ENCODE measurements around a stretch of chr4.

DNA sequence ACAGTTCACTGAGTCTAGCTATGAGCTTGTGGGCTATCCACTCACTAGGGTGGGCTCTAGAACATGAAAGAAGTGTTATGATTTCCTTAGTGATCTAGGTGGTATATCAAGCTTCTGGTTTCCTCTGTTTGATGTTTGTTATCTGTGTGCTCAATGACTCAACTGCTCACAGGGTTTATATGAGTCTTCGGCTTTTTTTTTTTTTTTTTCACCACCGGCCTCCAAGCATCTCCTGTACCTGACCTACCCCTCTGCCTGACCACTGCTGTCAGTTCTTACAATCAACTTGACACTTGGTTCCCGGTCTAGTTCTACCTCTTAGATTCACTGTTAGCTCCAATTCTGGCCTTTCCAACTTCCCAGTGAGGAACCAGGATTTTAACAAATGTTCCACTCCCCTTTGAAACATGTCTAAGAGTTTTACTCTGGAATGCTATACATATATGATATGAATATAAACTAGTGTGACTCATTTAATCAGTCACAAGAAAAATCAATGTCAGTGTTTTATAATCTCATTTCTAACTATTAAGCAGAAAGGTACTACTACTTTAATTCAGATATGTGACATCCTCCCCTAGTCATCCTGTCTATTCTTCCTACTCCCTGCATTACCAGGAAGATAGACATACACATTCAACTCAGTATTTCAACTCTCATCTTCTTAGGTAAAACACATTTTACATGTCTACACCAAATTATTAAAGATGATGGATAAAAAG, 102.9 kb downstream of the PAPSS1 start:
- RRBS = 97% methylated on average over 2 of the region's 3 CpGs

DNA sequence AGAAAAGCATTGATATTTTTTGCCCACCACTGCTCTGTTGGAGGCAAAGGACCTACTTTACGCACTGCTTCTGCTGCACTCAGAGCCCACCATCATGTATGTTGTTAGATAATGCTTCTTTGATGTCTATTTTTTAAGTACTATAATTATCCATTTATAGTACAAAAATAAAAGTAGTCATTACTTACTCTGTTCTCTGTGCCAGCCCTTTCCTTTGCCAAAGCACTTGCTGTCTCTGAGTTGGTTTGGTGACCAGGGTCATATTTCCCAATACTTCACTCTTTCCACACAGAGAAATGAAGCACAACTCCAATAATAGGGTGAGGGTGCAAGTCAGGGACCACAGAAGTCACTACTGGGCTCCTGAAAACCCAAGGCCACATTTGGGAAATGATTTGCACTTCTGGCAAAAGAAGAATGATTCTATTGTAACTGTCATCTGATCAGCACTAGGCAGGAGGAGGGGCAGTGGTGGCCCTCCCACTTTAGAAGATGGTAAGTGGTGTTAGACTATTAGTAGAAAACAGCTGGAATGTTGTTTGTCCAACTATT, 11.1 kb upstream of the HADH start:
- RRBS = no CpG with 5 or more reads among the region's 1 CpG

DNA sequence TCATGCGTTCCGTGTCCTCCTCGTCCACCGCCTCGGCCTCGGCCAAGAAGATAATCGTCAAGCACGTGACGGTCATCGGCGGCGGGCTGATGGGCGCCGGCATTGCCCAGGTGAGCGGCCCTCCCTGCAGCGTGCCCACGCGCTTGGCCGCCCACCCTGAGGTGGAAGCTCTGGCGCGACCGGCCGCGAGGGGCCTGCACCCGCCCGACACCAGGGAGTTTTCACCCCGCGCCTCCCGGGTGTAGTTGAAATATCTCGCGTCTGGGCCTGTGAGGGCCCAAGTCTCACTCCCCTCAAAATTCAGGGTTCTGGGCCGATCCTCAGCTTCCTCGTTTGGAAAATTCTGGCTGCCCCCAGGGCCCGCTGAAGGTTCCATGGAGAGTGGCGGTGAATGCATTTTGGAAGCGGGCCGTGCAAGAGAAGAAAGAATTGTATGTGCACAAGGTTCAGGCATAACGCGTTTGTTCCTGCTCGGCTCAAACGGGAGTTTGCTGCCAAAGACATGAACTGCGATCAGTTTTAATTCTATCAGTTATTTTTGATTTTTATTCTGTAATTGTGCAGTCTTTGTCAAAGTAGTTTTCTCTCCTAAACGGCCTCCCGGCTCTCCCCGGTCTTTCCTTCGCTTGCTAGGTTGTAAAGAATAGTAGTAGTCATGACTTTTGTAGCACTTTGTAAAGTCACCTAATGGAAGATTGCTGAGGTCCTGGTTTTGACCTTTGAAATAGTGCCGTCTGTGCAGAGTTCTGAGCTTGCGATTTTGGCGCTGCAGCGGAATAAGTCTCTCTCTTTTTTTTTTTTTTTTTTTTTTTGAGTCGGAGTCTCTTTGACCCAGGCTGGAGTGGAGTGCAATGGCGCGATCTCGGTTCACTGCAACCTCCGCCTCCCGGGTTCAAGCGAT, 516 bp downstream of the HADH start:
- RRBS = 4% methylated on average over 14 of the region's 57 CpGs

- RRBS = no CpG with 5 or more reads among the region's 9 CpGs
Measured at GRCh38 chr4:108114326-108114955, 54.3 kb downstream of the LEF1 start.

DNA sequence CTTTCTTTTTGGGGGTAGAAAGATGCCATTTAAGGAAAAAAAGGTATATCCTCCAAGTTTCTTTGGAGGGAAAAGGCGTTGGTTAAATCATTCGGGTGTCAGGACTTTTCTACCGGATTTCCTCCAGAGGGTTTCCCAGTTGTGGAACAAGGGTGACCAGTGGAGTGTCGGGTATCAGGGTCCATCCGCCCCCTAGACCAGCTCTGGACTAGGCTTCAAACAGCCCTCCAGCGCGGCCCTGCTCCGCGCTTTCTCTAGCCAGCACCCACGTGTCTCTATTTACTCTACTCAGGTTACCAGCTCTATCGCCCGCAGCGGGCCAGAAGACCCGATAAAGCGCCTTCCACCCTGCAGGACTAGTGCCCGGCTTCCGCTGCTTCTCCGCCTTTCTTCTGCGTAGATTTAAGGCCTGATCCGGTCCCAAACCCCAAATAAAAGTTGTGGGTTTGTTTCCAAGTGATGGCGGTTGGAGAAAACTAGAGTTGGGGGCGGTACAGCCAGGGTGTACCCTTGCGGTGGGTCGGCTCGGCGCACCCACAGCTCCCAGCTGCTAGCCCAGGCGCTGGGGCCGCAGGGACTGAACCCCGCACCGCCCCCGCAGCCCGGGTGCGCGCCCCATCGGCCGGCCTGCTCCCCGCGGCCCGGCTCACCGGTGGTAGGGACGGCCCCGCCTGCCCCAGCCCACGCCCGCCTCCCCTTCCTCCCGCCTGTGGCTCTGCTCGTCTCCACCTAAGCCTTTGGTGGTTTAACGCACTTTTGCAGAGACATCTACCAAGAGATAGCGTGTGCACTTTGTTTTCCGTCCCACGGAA, 2.2 kb downstream of the LEF1 start:
- RRBS = no CpG with 5 or more reads among the region's 50 CpGs

DNA sequence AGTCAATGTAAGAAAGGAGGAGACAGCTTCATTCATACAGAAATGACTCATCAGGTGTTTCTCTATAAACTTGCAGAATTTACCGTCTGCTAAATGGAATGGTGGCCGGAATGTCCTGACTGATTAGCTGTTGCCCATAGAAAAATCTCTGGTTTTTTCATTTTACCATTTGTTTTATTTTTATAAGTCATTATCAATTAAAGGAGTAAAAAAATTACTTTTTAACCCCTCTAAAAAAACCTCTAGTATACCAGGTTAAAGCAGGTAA, 115.1 kb upstream of the ETNPPL start:
- RRBS = no CpG with 5 or more reads among the region's 2 CpGs

DNA sequence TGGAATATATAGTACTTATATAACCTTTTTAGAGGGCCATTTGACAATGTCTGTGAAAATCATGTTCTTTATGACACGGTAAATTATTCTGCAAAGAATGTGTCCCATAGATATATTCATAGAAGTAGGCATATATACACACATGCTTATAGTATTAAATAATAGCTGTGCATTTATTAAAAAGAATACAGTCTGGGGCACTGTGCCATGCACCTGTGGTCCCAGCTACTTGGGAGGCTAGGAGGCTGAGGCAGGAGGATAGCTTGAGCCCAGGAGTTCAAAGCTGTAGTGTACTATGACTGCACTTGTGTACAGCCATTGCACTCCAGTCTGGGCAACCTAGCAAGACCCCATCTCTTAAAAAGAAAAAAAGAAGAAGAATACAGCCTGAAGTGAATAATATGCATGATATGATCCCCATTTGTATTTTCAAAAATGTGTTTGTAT, 22.7 kb upstream of the MCUB start:
- RRBS = no CpG with 5 or more reads among the region's 1 CpG

GRCh38 chr4:109914370-109915103, 1.9 kb downstream of the EGF start:
- RRBS = no CpG with 5 or more reads among the region's 4 CpGs

- RRBS = no CpG with 5 or more reads among the region's 1 CpG
Measured at GRCh38 chr4:109985979-109986270, 73.2 kb downstream of the EGF start.

GRCh38 chr4:110128407-110129115, 69.9 kb downstream of the ELOVL6 start:
- RRBS = no CpG with 5 or more reads among the region's 7 CpGs

GRCh38 chr4:110195632-110196586, 2.5 kb downstream of the ELOVL6 start:
- RRBS = 5% methylated on average over 17 of the region's 41 CpGs

- RRBS = no CpG with 5 or more reads among the region's 24 CpGs
Measured at GRCh38 chr4:110614608-110615270, 8.1 kb downstream of the PITX2 start.

DNA sequence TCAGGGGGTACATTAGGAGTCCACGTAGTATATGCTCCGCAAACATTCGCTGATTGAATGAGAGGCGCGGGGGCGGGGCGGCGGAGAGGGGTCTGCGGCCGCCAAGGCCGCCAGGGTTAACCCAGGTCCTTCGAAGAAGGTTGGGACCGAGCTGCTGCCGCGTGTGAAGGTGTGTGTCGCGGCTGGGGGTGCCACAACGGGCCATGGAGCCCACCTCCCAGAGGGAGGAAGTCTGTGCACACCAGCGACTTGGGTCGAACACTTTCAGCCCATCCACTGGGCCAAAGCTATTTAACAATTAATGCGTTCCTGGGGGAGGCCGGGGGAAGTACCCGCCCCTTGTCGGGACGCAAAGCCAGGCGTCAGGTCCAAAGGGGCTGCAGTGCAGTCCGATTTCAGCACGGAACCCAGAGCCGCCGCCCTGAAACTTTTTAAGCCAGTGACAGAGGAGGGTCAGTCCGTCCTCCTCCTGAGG, 6.5 kb upstream of the PITX2 start:
- RRBS = no CpG with 5 or more reads among the region's 31 CpGs

- RRBS = no CpG with 5 or more reads among the region's 3 CpGs
Measured at GRCh38 chr4:110693618-110693937, 70.7 kb upstream of the PITX2 start.

DNA sequence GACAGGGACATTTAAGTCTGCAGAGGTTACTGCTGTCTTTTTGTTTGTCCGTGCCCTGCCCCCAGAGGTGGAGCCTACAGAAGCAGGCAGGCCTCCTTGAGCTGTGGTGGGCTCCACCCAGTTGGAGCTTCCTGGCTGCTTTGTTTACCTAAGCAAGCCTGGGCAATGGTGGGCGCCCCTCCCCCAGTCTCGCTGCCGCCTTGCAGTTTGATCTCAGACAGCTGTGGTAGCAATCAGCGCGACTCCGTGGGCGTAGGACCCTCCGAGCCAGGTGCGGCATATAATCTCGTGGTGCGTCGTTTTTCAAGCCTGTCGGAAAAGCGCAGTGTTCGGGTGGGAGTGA, 253.3 kb upstream of the PITX2 start:
- RRBS = no CpG with 5 or more reads among the region's 16 CpGs

GRCh38 chr4:112231183-112231686, 352 bp upstream of the AP1AR start:
- RRBS = 5% methylated on average over 20 of the region's 35 CpGs

DNA sequence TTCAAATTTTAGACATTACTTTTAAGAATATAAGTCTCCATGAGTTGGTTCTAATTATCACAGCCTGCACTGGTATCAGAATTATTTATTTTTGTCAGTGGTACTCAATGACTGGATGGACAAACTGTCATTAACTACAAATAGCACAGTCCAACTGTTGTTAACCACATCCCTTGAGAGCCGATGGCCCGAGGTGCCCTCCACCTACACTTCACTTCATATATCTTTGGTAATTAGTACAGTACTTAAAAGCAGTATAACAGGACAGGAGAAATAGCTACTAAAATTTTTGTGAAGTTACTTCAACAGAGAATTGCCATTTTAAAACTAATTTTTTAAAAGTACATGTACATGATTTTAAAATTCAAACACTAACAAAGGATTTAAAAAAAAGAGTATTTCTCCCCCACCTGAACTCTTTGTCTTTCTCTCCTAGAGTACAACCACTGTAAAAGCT, 6.6 kb downstream of the TIFA start:
- RRBS = no CpG with 5 or more reads among the region's 2 CpGs

GRCh38 chr4:112284230-112284868, 1.4 kb downstream of the TIFA start:
- RRBS = no CpG with 5 or more reads among the region's 8 CpGs

DNA sequence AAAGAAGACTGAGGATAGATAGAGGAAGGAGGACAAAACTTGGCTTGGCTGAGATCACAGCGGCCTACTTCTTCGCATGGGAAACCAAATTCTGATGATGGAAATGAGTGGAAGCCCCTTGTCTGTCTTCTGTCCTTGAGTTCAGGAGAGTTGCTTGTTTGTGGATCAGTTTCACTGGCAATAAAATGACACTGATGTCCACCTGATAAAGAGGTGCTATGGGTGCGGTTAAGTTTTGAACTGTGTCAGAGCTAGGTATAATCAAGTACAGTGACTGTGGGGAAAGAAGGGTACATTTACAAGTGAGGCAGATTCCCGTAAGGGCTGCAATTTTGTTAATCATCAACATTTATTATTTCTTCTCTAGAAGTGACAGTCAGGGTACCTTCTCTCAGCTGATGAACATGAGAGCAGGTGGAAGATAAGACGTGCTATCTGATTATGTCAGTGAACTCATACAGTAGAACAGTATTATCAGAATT, 1.9 kb upstream of the TIFA start:
- RRBS = no CpG with 5 or more reads among the region's 5 CpGs

Data from OVCAR3 (cell line).